RPMI7951 (cell line): ENCODE measurements around a stretch of chr10.

DNA sequence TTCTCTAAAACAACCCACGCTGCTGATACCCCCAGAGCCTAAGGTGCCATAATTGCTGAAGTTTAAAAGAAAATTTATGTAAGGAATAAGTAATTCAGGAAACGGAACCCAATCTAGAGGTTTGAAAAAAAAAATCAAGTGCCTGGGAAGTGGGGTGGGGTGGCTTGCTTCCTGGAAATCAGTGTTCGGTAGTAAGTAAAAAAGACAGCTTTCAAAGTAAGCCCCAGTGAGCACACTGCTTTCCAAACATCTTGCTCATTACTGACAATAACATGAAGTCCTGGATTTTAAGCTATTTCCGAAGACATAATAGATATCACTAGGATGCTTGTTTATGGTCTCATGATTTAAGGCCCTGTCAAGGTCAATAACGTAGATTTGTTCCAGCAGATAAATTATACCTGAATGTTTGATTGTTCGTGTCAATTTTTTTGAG is 1.2 kb downstream of the STAMBPL1 start:
- RAMPAGE, long total RNA: no peak

GRCh38 chr10:88882618-88883049 is 2.6 kb downstream of the STAMBPL1 start:
- RAMPAGE, long total RNA: no peak

GRCh38 chr10:88980169-88980674 is 10.4 kb upstream of the FAS start:
- RAMPAGE, long total RNA: no peak

- RAMPAGE, long total RNA: no peak
Measured at GRCh38 chr10:88982317-88982800, 8.2 kb upstream of the FAS start.

- RAMPAGE, long total RNA: no peak
Measured at GRCh38 chr10:89392831-89393598, 592 bp downstream of the IFIT1 start.

DNA sequence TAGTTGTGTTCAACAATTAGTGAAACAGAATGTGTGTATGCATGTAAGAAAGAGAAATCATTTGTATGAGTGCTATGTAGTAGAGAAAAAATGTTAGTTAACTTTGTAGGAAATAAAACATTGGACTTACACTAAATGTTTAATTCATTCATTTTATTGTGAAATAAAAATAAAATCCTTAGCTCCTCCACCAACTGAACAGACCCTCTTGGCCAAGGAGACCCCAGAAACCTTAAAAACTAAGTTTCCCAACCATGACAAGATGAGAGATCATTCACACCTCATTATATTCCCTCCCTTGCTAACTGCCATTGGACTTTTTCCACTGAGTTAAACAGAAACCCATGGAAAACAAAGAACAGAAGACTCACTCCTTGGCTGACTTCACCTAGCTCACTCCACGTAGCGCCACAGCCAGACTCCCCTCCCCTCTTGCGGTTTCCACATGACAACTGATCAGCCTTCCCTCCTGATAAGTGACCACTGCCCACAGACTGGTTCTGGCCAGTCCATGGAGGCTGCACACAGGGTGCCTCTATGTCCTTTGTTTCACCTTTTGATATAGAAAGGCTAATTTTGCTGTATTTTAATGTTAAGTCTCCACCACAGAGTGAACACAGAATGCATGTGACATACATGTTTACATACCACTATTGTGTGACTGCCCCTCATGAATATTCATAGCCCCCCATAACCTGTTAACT is 10.4 kb upstream of the IFIT5 start:
- RAMPAGE, long total RNA: no peak

DNA sequence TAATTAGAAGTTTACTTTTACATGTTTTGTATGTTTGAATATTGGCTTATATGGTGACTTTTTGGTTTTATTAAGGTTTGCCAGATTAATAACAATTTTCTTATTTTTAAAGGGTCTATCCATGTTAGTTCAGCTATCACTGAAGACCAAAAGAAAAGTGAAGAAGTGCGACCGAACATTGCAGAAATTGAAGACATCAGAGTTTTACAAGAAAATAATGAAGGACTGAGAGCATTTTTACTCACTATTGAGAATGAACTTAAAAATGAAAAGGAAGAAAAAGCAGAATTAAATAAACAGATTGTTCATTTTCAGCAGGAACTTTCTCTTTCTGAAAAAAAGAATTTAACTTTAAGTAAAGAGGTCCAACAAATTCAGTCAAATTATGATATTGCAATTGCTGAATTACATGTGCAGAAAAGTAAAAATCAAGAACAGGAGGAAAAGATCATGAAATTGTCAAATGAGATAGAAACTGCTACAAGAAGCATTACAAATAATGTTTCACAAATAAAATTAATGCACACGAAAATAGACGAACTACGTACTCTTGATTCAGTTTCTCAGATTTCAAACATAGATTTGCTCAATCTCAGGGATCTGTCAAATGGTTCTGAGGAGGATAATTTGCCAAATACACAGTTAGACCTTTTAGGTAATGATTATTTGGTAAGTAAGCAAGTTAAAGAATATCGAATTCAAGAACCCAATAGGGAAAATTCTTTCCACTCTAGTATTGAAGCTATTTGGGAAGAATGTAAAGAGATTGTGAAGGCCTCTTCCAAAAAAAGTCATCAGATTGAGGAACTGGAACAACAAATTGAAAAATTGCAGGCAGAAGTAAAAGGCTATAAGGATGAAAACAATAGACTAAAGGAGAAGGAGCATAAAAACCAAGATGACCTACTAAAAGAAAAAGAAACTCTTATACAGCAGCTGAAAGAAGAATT is 36.2 kb downstream of the KIF20B start:
- RAMPAGE, long total RNA: no peak

- RAMPAGE, long total RNA: no peak
Measured at GRCh38 chr10:89738624-89739181, 37.3 kb downstream of the KIF20B start.

GRCh38 chr10:90856985-90857458 is 817 bp downstream of the HTR7 start:
- RAMPAGE, long total RNA: no peak

DNA sequence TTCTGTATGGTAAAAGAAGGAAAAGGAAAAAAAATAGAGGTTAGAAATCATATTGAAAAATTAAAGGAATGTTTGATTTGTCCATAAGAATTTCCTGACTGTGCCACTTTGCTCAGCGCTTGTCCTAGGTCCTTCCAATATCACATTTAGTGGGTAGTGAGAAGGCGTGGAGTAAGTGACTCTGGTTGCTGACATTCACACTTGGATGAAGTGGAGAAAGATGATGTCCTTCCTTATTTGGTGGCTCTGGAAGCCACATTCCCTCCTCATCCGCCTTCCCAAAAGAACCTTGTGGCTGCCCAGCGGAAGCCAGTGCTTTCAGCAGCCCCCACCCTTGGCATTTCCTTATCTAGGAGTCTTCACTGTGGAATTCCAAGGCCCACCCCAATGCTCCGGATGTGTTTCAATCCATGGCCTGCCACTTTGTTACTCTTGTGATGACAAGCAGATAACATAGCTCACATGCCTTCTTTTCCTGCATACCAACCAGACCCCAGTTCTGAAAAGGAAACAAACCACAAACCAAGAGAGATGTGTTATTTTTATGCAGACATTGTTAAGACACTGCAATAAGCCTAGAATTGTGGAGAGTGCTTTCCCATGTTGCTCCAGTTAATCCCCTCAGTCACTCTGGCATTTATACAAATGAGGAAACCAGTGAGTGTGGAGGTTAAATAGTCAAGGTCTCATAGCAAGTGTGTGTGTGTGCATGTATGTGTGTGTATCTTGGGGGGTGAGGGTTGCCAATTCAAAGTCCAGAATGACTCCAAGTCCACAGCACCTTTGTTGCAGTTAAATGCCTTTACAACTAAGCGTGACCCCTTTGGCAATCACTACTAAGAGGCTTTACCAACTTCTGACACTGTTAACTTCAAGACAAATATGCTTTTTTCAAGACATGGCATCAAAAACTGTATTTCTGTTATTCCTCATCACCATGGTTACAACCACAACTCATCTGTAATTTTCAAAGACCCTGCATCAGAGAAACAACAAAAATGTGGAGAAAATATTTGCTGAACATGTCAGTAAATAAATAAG is 10.3 kb upstream of the ANKRD1 start:
- RAMPAGE, long total RNA: no peak

GRCh38 chr10:91043093-91043433 is 122.2 kb upstream of the ANKRD1 start:
- RAMPAGE, long total RNA: no peak

- RAMPAGE, long total RNA: no peak
Measured at GRCh38 chr10:91161722-91162534, 58.5 kb upstream of the PCGF5 start.

DNA sequence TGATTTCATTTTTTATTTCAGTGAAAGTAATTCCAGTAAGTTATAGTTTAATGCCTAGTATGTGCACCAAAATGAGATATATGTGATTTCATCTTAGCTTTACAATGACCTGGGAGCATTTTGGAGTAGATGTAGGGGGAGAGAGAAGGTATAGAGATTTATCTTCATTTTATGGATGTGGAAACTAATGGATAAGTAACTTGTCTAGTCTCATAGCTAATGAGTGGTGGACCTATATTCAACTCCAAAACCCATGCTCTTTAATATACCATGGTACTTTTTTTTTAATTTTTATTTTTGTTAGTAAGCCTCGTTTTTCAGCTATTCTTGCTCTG is 3.2 kb downstream of the PCGF5 start:
- RAMPAGE, long total RNA: no peak

- RAMPAGE, long total RNA: no peak
Measured at GRCh38 chr10:91225464-91226183, 5.2 kb downstream of the PCGF5 start.

DNA sequence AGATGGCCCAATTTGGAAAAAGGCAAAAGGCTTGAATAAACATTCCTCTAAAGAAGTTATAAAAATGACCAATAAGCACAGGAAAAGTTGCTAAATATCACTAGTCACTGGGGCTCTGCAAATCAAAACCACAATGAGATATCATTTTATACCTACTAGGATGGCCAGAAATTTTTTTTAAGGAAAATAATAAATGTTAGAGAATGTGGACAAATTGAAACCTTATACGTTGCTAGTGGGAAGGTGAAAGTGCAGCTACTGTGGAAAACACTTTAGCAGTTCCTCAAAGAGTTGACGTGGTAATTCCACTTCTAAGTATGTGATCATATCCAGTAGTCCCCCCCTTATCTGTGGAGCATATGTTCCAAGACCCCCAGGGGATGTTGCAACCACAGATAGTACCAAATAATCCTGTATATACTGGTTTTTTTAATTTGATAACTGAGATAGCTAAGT is 36.7 kb downstream of the PCGF5 start:
- RAMPAGE, long total RNA: no peak

DNA sequence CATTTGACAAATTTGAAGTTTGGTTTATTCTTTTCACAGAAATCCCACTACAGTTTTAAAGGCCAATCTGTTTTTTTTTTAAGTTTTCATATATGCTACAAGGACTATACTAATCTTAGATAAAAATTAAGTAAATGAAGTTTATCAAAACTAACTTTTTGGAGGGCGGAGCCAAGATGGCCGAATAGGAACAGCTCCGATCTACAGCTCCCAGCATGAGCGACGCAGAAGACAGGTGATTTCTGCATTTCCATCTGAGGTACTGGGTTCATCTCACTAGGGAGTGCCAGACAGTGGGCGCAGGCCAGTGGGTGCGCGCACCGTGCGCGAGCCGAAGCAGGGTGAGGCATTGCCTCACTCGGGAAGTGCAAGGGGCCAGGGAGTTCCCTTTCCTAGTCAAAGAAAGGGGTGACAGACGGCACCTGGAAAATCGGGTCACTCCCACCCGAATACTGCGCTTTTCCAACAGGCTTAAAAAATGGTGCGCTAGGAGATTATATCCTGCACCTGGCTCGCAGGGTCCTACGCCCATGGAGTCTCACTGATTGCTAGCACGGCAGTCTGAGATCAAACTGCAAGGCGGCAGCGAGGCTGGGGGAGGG is 48.7 kb upstream of the TNKS2 start:
- RAMPAGE, long total RNA: no peak

DNA sequence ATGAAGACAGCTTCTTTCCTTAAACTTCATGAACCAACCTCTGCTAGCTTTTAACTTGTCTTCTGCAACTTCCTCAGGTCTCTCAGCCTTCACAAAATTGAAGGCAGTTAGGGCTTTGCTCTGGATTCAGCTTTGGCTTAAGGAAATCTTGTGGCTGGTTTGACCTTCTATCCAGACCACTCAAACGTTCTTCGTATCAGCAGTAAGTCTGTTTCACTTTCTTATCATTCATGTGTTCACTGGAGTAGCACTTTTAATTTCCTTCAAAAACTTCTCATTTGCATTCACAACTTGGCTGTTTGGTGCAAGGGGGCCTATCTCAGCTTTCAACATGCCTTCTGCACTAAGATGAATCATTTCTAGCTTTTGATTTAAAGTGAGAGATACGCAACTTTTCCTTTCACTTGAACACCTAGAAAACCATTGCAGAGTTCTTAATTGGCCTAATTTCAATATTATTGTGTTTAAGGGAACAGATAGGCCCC is 1.5 kb upstream of the TNKS2 start:
- RAMPAGE, long total RNA: no peak

- RAMPAGE, long total RNA: no peak
Measured at GRCh38 chr10:91931791-91932382, 8.3 kb downstream of the BTAF1 start.

GRCh38 chr10:91942327-91942744 is 18.8 kb downstream of the BTAF1 start:
- RAMPAGE, long total RNA: no peak

DNA sequence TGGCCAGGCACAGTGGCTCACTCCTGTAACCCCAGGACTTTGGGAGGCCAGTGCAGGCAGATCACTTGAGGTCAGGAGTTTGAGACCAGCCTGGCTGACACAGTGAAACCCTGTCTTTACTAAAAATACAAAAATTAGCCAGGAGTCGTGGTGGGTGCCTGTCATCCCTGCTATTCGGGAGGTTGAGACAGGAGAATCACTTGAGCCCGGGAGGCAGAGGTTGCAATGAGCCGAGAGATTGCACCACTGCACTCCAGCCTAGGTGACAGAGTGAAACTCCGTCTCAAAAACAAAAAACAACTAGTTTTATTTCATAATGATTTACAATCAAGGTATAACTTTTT is 51.0 kb downstream of the BTAF1 start:
- RAMPAGE, long total RNA: no peak